Fibroblast of the aortic adventitia (primary cell): Measurements from ENCODE around the gene PTPN5.

DNA sequence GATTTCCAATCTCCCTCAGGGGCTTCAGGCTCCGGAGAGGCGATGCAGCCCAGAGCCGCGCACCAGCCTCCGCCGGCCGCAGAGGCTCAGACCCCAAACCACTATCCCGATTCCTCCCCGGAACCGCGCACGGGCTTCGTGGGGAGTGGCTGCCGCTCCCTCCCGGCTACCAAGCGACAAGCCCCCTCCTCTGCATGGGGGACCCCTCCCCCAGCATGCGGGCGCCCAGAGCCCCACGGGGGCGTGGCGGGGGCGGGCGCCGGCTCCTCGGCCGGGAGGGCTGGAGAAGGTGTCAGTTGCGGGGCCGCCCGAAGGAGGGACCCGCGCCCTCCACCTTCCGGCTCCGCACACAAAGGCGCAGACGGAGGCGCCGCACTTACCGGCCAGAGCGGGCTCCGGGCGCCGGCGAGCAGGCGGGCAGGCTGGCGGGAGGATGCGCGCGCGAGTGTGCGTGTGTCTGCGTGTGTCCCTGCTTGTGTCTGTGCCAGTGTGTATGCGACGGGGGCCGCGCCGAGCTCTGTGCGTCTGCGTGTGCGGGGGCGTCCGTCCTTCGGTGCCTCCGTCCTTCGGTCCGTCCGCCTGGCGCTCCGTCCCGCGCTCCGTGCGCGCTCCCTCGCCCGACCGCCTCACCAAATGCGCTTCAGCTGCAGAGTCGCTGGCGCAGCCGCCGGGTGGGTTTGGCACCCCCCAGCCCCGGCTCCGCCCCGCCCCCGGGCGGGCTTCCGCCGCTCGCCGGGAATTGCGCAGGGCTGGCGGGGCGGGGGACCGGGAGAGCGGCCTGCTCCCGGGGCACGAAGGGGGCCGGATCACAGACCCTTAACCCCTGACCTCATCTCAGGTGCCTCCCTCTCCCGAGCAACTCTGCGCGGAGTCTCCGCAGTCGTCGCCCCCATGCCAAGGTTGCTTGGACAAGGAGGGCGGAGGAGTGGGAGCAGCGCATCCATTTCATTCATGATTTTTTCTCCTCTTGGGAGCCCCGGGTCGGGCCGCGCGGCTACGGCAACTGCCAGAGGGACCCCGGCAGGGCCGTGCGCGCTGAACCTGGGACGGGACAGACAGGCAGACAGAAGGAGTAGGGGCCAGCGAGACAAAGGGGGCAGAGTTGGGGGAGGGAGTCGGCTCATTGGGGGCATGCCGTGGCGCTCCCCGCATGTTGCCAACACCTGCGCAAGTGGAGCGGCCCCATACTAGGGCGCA is at the start of gene PTPN5:
PTPN5 (minus strand) TSS at position 654 of the 1,197 bp plus-strand sequence.
- CAGE, long polyA plus RNA = no peak

DNA sequence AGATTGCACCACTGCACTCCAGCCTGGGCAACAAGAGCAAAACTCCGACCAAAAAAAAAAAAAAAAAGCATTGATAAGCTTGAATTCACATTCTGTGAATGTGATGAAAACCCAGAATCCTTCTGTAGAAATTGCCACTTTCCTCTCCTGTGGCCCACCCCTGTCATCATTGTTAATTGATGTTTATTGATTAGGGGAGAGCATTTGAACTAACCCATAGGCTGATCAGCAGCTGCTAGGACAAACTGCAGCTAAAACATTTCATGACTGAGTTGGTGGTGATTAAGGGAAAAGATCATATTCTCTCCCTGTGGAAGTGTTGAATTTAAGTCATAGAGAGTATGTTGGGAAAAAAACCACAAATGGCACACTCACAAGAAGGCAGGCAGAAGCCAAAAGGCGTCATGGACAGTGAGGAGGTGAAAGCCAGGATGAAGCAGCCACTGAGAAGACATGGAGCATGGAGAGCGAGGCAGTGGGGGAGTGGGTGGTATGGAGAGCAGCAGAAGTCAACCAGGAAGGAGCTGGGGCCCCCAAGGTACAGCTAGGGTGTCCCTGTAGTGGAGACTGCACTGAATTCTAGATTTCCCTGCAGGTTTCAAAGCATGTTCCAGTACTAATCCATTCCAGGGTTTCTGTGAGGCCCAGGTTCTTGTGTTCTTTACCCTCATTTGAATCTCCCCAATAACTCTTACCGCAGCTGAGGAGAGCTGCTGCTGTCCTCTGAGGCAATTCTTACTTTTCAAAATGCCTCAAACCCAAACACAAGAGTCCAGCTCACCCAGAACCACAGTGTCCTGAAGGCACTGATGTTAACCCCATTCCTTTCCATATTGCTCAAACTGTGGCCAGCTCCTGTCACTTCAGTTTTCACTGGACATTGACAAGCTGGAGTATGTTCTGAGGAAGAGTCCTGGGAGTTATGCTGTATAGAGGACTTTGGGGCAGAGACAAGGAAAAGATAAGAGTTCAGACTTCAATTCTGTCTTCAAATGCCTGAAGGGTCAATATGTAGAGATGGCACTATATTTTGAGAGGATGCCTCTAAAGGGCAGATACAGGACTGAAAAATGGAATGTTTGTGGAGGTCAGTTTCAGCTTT is 191.8 kb upstream of the E2F8 start:
- CAGE, long polyA plus RNA = no peak

DNA sequence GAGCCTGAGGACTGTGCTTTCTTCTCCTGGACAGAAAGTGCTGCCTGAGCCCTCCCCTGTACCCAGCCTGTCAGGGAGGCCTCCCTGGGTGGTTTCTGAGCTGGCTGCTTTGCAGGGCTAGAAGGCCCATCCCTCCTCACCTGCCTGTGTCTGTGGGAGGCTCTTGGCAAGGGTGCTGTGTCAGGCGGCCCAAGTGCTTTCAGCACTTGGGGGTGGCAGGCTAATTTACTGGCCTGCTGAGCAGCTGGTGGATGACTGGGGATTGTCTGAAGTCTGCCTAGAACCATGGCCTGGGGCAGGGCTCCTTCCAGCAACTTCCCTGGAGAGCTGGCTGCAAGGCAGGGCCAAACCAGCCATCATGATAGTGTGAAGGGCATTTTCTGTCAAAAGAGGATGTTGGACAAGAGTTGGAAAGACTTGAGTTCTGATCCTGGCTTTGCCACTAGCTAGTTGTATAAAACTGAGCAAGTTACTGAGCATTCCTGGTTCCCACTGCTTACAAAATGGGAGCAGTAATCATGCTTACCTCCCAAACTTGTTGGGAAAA is 138.9 kb upstream of the NAV2 start:
- CAGE, long polyA plus RNA = no peak

DNA sequence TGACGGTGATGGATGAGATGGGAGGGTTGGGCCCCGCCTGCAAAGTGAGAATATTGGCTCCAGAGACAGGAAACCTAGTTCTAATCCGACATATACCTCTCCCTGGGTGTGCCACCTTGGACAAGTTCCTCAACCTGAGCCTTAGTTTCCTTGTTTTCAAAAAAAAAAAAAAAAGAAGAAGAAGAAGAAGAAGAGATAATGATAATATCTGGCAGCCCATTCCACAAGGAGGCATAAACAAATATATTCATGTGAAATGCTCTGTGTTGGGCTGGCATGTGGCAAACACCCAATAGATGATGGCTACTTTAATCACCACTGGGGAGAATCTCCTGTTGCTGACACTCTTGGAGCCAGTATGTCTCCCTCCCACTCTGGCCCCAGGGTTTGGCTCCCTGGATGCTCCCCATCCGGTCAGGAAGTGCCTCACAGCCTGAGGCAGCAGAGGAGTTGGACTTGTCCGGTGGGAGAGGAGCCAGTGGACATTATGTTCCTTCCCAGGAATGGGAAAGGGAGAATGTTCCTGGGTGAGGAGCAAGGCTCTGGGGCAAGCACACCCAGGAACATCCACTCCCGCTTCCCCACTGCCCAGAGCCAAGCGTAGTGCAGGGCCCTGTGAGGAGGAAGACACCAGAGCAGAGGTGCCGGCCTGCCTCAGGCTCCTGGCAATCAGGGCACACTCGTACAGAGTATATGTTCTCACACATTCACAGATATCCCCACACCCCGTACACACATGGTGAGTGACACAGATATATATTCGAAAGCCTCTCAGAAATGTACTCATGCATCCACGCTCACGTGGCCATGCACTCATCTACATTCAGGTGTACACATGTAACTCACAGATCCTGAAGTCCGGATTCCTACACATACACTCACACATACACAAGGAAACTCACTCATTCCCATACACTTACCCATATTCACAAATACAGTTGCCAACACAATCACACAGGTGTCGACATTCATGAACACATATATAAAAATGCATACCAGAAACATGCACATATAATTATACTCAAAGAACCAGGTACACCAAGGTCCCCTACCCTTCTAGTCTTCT is 84.5 kb upstream of the NAV2 start:
- CAGE, long polyA plus RNA = no peak

GRCh38 chr11:19715377-19715904 is 2.8 kb downstream of the NAV2 start:
- CAGE, long polyA plus RNA = no peak

DNA sequence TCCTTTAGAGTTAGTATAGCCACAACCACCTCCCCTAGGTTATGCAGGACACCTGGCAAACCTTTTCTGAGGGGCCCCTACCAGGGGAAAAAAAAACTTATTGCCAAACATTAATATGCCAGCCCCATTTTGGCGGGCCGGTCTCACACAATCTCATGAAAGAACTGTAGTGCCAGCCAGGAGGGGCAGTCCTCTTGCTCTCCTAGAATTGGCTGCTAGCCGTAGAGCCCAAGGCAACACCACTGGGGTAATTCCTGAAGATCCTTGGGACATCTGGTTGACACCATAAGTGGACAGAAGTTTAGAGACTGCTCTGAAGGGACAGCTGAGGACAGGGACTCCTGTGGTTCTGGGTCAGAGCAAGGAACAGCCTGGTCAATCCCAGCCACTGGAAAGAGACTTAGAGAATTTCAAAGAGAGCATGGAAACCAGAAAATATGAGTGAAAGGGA is 24.2 kb downstream of the NAV2 start:
- CAGE, long polyA plus RNA = no peak

- CAGE, long polyA plus RNA = no peak
These were observed 86.3 kb downstream of the NAV2 start for GRCh38 chr11:19798892-19799294.

- CAGE, long polyA plus RNA = no peak
These were observed 91.2 kb downstream of the NAV2 start for GRCh38 chr11:19803890-19804134.

- CAGE, long polyA plus RNA = no peak
These were observed 116.9 kb downstream of the NAV2 start for GRCh38 chr11:19829604-19829928.

- CAGE, long polyA plus RNA = no peak
These were observed 197.4 kb downstream of the DBX1 start for GRCh38 chr11:19962645-19963420.

GRCh38 chr11:20044968-20045818 is 115.1 kb downstream of the DBX1 start:
- CAGE, long polyA plus RNA = no peak

GRCh38 chr11:20131850-20132674 is 28.2 kb downstream of the DBX1 start:
- CAGE, long polyA plus RNA = no peak

DNA sequence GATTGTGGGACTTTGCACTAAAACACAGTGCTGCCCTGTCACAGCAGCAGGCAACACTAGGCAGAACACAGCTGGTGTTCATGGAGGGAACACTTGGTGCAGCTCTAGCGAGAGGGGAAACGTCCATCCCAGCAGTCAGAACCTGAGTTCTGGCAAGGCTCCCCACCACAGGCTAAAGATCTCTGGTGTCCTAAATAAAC is 716.2 kb upstream of the ANO5 start:
- CAGE, long polyA plus RNA = no peak

GRCh38 chr11:22082842-22083183 is 110.1 kb upstream of the ANO5 start:
- CAGE, long polyA plus RNA = no peak

DNA sequence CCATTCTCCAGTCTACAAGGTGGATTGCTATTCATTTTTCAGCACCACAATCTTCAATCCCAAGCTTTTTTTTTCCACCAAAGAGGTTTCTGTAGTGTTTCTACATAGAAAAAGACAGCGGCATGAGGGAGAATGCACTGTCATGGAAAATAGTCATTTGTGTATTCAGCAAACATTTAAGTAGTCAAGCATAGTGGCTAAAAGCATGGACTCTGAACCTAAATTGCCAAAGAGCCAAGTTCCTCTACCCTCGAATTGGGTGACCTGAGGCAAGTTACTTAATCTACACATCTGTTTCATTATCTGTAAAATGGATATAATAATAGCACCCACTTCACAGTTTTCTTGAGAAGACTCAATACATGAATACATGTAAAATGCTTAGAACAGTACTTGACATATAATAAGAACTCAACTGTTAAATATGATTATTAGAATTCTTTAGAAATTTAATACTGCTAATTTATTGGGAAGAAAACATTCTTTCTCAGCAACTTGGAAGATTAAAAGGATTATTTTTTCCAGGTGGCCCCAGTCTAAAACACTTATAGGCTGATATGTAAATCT is 14.3 kb downstream of the GAS2 start:
- CAGE, long polyA plus RNA = no peak

GRCh38 chr11:26575886-26576232 is 3.8 kb upstream of the MUC15 start:
- CAGE, long polyA plus RNA = no peak

DNA sequence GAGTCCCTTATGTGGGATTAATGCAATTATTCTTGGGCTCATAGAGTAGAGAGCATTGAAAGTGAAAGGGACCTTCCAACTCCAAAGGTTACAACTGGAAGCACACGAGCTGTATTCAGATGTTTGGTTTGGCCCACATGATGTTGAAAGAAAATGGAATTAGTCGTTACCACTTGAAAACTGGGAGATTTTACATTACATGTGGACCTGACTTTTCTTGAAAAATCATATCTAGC is 53.6 kb downstream of the BBOX1 start:
- CAGE, long polyA plus RNA = no peak

DNA sequence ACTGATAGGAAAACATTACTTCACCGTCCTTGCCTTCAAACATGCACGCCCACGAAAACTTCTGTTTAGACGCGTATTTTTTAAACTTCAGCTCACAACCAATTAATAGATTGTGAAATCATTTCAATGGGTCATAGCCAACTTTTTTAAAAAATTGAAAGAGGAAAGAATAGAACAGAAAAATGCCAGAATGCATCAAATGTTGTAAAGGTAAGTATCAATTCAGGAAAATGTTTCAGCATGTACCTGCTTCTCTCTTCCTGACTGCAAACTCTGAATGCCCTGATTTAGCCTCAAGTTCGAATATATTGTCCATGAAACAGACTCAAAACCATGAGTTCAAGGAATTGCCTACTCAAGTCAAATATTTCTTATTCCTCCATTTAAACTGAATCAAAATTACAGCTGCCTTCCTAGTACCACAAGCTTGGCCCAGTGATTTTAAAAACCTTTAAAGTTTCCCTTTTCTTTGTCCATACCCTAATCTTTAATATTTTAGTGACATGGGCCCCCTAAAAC is 50.2 kb downstream of the LGR4 start:
- CAGE, long polyA plus RNA = no peak

- CAGE, long polyA plus RNA = no peak
These were observed 16.4 kb downstream of the LGR4 start for GRCh38 chr11:27456073-27456663.

DNA sequence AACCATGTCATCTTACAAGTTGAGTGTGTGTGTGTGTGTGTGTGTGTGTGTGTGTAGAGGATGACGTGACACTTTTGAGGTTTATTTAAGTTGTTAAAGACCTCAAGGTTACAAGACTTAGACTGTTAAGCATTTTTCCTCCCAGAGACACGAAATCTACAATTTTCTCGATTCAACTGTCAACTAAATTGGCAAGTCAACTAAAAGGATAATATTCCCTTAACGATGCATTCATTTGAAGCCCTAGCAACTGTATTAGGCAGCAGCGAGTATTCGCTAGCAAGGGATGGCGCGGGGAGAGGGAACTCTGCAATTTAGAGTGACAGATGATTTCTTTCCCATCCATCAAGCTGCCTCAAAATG is 17.6 kb upstream of the BDNF start:
- CAGE, long polyA plus RNA = no peak